ENCODE measurements around the gene SNX4.

GRCh38 chr3:124602998-124603424 is 127.2 kb upstream of the UMPS start:
- RRBS, result no CpG with 5 or more reads among the region's 3 CpGs

DNA sequence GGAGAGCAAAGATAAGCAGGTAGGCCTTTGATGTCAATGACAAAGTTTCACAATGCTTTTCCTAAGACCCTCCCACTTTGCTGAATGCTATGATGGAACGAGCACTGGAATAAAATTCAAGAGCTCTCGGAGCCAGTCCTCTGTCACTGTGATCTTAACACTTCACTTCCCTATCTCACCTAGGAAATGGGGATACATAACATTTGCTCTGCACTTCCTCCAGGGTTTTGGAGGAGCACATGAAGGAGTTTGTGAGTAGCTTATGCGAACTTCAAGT is 39.8 kb upstream of the UMPS start:
- RRBS, result no CpG with 5 or more reads among the region's 3 CpGs

DNA sequence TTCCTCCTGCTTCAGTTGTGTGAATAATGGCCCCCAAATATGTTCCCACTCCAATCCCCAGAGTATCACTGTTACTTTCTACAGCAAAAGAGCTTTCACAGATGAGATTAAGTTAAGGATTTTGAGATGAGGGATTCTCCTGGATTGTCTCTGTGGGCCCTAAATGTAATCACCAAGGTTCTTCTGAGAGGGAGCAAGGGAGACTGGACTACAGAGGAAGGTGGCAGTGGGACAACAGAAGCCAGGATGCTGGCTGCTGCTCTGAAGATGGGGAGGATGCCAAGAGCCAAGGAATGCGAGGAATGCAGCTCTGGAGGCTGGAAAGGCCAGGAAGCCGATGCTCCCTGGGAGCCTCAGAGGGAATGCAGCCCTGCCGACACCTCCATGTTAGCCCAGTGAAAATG is 43.9 kb downstream of the UMPS start:
- RRBS, result no CpG with 5 or more reads among the region's 3 CpGs

GRCh38 chr3:124826555-124827054 is 60.6 kb downstream of the ITGB5 start:
- RRBS, result no CpG with 5 or more reads among the region's 4 CpGs

- RRBS, result no CpG with 5 or more reads among the region's 3 CpGs
These were observed 48.2 kb downstream of the ITGB5 start for GRCh38 chr3:124838941-124839406.

DNA sequence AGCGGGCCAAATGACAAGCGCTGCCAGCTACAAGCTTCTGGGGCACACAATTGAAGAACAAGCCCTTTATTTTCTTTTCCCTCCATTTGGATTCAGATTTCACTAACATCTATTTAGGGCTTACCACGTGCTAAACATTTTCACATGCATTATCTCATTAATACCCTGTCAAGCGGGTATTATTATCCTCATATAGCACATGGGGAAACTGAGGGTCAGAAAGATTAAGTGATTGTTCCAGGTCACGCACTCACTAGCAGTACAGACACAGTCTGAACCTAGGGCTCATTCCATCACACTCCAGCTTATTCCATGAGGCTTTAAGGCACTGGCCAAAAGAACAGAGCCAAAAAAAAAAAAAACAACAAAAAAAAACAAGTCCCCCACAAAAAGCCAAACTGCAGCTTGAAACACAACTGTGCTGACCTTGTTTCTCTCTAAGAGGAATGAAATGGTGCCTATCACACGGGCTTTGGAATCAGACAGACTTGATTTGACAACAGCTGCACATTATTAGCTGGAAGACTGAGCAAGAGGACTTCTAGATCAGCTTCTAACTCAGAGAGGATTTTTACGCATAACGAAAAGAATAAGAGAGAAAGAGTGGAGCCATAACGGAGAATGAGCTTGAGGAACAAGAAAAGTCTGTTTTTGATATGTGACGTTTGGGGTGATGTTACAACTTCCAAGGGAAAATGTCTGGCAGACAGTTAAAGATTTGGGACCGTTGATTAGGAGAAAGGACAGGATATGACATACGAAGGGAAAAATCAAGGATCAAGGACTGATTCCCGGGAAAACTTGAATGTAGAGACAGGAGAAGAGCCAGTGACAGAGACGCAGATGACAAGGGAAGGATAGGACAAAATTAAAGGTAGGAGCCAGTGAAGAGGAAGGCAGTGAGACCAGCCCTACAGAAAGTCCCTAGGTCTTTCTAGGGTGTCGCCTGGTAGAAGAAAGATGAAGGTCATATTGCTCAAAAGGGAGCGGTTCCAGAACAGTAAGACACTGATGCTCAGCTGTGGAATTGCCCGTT is 16.0 kb downstream of the HEG1 start:
- RRBS, result no CpG with 5 or more reads among the region's 17 CpGs

DNA sequence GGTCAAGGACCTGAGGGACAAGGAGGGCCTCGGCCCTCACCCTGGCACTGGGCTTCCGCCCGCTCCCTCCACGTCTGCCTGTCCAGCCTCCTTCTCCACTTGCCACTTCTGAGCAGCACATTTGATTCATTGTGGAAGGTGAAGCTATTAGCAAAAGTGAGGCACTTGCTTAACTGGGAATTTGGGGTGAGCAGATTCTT is 62.1 kb upstream of the HEG1 start:
- RRBS, result no CpG with 5 or more reads among the region's 4 CpGs

GRCh38 chr3:125244955-125245497 is 32.5 kb upstream of the SLC12A8 start:
- RRBS, result no CpG with 5 or more reads among the region's 5 CpGs

GRCh38 chr3:125303201-125303567 is 71.9 kb downstream of the ZNF148 start:
- RRBS, result no CpG with 5 or more reads among the region's 5 CpGs

DNA sequence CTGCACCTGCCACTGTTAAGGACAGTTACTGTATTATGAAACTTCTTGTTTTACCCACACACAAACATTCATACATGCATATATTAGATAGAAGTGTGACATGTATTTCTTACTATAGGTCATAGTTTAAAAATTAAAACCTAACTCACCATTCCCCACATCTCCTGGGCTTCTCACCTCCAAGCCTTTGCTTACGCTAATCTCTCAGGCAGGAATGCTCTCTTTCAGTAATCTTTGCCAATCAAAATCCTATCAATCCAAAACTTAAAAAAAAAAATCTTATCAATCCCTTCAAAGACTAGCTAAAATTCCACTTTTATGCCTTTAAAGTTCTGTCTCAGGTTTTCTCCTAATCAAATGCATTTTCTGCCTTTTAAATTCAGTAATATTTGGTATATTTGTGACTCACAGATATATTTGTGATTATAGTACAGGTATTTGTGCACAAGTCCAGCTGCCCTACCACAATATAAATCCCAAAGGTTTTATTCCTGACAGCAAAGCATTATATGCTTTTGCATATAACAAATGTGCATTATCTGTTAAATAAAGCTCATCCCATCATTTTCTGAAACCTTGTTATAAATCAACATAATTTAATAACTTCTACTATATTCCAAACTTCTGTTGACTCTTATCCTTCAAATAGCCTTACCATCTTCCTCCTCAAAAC is 8.4 kb downstream of the ZNF148 start:
- RRBS, result no CpG with 5 or more reads among the region's 1 CpG

DNA sequence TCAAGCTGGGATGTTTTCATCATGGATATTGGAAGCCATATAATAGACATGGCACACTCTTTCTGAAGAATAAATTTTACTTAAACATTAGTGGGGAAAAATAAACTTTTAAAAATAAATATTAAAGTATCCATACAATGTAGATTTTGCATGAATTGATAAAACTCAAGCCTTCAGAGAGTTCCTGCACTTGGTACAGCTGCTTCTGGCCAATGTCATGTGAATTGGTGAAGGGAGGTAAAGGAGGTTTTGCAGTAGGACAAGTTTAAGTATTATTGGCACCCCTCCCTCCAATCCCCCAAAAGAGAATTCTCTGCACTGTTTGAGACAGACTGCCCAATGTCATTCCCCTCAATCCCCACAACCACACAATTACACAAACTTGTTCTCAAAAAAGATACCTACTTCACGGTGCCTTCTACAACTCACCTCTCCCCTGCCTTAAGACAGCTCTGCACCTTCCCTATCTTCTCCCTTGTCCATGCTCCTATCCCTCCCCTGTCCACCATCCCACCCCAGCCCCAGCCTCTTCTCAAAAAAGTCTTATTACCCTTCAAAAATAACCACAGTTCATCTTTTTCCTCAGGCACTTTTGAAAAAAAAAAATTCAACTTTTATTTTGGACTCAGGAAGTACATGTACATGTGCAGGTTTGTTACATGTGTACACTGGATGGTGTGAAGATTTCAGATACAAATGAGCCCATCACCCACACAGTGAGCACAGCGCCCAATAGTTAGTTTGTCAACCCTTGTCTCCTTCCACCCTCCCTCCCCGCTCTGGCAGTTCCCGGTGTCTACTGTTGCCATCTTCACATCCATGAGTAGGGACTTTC is 47.4 kb downstream of the SNX4 start:
- RRBS, result no CpG with 5 or more reads among the region's 4 CpGs

DNA sequence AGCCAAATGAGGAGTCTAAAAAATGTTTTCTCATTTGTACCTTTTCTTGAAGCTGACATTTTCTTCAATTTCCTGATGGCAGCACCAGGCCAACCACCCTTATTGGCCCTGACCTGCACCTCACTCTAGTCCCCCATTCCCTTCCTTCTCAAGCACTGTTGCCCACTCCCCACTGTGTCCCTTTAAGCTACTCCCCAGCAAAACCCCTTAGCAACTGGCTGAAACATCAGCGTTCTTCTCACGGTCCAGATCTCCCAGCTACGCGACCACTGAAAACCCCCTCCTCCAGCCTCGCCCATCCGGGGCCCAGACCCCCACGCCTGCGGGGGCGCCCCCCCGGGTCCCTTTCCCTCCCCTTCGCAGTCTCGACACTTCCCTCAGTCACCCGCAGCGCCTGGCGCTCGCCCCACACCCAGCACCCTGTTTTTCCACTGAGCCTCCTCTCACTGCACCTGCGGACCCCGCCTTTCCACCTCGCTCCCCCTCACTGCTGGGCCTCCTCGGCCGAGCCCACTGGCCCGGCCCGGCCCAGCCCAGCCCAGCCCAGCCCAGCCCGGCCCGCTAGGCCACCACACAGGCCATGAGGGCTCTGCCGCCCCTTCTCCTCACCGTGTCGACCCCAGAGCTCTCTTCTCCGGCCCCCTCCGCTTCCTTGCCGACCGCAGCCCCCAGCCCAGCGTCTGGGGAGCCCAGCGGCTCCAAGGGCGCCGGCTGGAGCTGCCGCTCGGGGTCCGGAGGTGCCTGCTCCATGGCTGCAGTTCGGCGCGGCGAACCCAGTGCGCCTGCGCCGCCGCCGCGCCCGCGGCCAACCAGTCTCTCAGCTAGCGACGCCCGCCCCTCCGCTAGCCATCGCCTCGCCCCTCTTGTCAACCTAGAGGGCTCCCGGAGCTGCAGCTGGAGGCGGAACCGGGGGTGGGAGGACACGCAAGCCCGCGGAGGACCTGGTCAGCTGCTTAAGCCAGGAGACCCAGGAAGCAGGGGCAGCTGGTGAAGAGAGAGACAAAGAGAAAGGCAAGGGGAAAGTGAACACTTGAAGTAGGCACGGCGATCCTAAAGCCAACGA is at the start of gene SNX4:
SNX4 (minus strand) TSS at position 780 of the 1,063 bp plus-strand sequence.
- RRBS, result 2% methylated on average over 12 of the region's 66 CpGs

GRCh38 chr3:125603000-125603552 is 7.8 kb upstream of the OSBPL11 start:
- RRBS, result no CpG with 5 or more reads among the region's 9 CpGs

GRCh38 chr3:126181309-126181689 is 913 bp upstream of the ALDH1L1 start:
- RRBS, result no CpG with 5 or more reads among the region's 6 CpGs

GRCh38 chr3:126208212-126209142 is 28.1 kb upstream of the ALDH1L1 start:
- RRBS, result no CpG with 5 or more reads among the region's 14 CpGs

- RRBS, result no CpG with 5 or more reads among the region's 6 CpGs
These were observed 80.5 kb upstream of the ALDH1L1 start for GRCh38 chr3:126260867-126261393.

DNA sequence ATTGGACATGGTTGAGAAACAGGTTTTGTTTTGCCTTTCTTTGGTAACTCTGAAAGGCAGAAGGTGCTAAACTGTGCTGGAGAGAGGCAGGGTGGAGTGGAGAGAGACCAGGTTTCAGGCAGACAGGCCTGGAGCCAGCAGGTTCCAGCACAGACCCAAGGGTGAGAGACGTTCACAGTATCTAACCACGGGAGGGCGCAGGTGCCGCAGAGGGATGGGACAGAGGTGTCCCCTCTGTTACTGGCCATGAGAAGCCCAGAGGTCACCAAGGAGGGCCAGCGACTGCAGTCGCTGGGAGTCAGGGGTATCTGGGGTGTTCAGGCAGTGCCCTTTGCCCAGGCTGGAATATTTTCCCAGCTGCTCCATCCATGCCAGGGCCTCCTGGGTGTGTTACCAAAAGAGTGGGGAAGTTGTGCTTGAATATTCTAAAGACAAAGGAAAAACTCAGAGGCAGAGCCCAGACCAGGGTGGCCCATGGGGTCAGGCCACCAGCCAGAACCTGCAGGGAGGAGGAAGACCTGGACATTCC is 15.7 kb upstream of the KLF15 start:
- RRBS, result no CpG with 5 or more reads among the region's 6 CpGs

GRCh38 chr3:126441409-126442082 is 34.1 kb downstream of the ZXDC start:
- RRBS, result no CpG with 5 or more reads among the region's 17 CpGs

GRCh38 chr3:126449114-126449914 is 26.4 kb downstream of the ZXDC start:
- RRBS, result no CpG with 5 or more reads among the region's 14 CpGs

GRCh38 chr3:126530081-126530976 is 6.4 kb downstream of the CHST13 start:
- RRBS, result no CpG with 5 or more reads among the region's 17 CpGs

Data from renal cortical epithelial cell (primary cell).